Progenitor cell of endocrine pancreas (in vitro differentiated cells): ENCODE data around the genes OR2T8, OR2L13 and ZNF672.

- PRO-cap = unidirectional peak, minus-strand start at chr1:246725448
Observed at GRCh38 chr1:246725256-246725920, 1.2 kb downstream of the SCCPDH start.

- PRO-cap = no peak
Observed at GRCh38 chr1:246739485-246739779, 15.2 kb downstream of the SCCPDH start.

DNA sequence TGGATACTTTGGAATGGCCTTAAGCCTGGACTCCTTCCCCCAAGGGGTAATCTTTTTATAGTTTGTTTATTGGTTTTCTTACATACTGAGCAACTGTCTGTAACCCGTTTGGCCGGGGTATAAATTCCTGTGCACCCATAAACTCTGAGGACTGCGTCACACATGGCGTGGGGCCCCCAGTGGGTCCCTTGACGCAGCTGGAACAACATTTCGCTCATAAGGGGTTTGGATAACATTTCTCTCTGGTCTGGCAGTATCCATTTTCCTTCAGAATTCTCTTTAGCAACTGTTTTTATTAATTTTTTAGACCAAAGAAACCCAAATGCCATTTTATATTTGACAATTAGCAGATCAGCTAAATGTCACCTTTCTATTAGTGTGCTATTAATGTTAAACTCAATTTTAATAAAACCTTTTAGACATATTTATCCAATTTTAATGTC lies 26.6 kb downstream of the SCCPDH start:
- PRO-cap = no peak

DNA sequence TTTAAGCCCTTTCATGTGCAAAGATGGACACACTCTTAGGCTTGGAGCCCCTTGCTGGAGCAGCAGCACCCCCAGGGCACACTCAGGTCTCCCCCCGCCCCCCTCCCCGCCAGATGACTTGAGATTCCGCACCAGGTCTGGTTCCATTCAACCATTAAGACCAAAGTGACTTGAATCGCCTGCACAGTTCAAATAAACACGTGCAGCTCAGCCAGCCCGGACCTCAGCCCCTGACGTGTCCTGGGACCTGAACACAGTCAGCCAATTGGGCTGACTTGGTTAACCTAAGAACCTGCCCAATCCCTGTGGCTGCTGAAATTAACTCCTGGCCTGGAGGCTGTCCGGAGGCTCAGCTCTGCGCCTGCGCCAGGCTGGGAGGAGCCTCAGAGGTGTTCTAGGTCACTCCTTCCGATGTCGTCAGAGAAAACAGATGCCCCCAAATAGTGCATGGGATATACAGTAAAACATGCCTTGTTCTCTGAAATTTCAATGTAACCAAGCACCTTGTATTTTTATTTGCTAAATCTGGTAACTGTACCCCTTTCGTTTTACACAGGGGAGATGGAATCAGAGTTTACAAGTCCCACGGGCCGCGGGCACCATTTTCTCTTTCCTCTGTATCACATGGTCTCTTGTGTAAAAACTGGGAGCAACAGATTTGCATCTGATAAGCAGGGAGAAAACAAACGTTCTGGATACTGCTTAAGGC lies 73.4 kb downstream of the SCCPDH start:
- PRO-cap = no peak

DNA sequence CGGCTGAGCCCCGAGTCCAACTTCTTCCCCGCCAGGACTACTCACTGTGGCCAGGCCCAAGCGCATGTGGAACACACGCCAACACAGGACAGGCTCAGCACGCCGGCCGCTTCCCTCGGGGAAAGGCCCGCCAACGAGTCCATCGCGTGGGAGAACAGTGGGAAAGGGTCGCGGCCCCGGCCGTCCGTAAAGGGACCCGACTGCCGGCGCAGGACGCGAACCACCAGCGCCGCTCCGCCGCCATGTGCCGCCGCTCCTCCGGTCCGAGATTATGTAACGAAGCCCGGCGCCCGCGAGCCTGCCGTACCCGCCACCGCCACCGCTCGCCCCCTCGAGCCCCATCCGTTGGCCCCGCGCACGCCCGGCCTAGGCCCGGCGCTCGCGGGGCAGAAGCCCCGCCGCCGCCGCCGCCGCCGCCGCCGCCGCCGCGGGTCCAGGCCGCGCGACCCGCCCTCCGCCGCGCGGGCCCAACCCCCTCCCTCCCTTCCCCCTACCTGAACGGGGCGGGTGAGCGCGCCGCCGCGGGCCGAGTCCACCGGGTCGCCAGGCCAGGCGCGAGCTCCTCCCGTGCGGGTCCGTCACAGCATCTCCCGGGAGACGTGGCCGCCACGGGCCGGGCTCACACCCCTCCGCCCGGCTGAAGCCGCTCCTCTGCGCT lies 535 bp downstream of the AHCTF1 start:
- PRO-cap = bidirectional peak, plus-strand start at position 63 of the sequence, minus-strand start at position 124 of the sequence; bidirectional peak, plus-strand start at position 535 of the sequence, minus-strand start at position 275 of the sequence

- PRO-cap = bidirectional peak, plus-strand start at chr1:246932274, minus-strand start at chr1:246931924
Observed at GRCh38 chr1:246932218-246932507, 415 bp upstream of the AHCTF1 start.

DNA sequence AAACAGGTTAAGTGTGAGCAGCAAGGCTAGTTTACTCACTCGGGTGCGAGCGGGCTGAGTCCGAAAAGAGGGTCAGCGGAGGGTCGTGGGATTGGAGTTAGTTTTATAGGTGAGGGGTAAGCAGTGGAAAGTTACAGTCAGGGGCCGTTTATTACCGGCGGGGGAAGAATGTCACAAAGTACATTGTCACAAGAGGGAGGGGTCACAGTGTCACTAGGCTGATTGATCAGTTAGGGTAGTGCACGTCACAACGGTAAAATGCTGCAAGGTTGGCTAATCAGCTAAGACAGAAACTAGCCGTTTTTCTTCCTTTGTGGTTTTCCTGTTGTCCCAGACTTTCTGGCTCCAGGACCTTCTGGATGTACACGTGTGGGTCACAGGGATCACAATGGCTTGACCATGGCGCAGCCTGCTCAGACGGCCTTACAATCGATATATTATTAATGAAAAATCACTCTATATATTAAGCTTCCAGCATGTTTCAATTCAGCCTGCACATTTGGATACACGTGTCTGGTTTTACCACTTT lies 828 bp upstream of the ZNF670 start:
- PRO-cap = bidirectional peak, plus-strand start at position 333 of the sequence, minus-strand start at position 125 of the sequence

DNA sequence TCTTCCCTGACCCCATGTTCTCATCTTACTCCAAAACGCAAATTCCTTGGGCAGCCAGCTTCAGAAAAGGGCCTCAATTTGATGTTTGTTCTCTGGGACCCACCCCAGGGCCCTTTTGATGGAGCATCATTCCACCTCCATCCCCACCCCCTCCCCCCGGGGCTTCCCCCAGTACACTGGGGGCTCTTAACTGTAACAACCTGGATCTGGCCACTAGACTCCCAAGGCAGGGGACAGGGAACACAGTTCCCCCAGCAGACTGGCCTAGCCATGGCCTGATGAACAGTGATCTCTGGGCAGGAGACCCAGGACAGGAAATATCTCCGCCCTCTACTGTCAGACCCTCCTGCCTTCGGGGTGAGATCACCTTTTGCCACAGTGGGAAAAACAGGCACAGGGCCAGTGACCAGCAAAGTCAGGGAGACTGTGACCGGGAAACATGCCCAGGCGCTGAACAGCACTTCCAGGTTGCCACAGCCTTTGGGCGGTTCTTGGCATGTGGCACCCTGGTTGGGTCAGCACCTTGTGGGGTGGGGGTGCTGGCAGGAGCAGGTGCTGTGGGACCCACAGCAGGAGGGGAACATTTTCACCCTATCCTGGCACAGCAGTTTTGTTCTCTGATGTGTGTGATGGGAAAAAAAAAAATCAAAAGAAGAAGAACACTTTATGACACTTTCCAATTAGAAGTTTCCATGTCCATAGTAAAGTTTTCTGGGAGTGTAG lies 8.9 kb upstream of the ZNF669 start:
- PRO-cap = no peak

DNA sequence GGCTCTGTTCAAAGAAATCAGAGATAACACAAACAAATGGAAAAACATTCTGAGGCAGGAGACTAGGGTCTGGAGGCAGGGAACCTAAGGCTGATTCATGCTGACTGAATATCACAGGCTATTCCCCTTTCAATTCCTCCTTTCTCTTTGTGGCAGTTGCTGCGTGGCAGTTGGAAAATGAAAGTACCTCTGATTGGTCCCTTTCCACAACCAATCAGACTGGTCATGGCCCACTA lies 56.2 kb upstream of the ZNF124 start:
- PRO-cap = no peak

- PRO-cap = no peak
Observed at GRCh38 chr1:247333752-247334405, 2.2 kb upstream of the ZNF496 start.

GRCh38 chr1:247360063-247360692 lies 28.5 kb upstream of the ZNF496 start:
- PRO-cap = no peak

- PRO-cap = no peak
Observed at GRCh38 chr1:247424382-247425047, 8.5 kb downstream of the NLRP3 start.

DNA sequence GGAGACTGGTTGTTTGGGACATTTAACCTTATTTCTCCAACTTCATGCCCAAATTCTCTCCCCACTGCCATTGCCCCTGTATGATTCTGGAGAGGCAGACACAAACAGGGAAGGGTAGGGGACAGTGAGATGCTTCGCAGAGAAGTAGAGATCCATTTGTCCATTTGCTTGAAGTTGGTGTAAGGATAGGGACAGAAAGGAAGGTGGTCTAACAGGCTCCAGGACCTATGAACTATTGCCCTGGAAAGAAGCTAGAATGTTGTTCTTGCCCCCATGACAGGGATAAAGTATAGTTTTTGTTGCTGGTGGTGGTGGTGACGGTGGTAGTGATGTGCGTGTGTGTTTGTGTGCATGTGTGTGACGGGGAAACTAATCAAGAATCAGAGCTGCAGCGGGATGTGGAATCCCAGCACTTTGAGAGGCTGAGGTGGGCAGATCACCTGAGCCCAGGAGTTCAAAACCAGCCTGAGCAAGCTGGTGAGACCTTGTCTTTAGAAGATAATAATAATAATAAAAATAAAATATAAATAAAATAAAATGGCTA lies 16.6 kb downstream of the NLRP3 start:
- PRO-cap = no peak

DNA sequence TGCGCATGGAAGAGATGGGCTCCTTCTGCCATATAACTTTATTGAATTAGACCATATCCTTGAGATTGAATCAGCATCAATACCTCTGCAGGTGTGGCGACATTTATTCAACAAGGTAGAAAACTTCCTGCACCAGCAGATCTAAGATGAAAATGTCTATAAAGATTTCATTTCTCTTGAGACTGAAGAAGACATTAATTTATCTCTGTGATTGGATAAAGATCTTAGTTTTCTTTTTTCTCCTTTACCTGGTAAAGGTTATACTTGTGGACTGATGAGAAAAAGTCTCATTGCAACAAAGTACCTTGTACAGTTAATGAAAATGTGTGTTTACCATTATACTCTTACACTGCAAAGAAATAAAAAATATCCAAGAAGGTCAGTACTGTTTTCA lies at the start of gene OR2T8:
Gene OR2T8 (plus strand): TSS at position 289 of the 394 bp plus-strand sequence.
- PRO-cap = no peak

DNA sequence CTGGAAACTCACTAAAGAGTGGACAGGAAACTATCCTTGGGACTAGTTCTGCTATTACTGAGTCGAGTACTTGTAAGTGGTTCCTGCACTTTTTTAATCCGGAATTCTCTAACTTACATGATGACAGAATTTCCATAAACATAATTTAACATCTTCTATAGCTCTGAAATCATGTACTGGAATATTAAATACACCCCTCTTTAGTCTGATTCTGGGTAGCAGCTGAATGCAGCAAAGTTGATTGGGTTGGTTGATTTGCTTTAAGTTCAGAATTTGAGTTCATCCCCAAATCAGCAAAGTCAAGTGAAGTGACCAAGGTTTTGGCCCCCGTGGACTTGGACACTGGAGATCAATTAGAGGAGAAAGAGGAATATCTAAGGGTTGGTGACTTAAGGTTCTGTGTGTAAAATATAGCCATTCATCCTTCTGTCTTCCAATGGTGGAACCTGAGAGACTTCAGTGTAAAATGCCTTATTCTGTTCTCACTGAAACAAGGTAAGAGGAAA lies at the start of gene OR2L13:
Gene OR2L13 (plus strand): TSS at position 425 of the 506 bp plus-strand sequence.
- PRO-cap = no peak

DNA sequence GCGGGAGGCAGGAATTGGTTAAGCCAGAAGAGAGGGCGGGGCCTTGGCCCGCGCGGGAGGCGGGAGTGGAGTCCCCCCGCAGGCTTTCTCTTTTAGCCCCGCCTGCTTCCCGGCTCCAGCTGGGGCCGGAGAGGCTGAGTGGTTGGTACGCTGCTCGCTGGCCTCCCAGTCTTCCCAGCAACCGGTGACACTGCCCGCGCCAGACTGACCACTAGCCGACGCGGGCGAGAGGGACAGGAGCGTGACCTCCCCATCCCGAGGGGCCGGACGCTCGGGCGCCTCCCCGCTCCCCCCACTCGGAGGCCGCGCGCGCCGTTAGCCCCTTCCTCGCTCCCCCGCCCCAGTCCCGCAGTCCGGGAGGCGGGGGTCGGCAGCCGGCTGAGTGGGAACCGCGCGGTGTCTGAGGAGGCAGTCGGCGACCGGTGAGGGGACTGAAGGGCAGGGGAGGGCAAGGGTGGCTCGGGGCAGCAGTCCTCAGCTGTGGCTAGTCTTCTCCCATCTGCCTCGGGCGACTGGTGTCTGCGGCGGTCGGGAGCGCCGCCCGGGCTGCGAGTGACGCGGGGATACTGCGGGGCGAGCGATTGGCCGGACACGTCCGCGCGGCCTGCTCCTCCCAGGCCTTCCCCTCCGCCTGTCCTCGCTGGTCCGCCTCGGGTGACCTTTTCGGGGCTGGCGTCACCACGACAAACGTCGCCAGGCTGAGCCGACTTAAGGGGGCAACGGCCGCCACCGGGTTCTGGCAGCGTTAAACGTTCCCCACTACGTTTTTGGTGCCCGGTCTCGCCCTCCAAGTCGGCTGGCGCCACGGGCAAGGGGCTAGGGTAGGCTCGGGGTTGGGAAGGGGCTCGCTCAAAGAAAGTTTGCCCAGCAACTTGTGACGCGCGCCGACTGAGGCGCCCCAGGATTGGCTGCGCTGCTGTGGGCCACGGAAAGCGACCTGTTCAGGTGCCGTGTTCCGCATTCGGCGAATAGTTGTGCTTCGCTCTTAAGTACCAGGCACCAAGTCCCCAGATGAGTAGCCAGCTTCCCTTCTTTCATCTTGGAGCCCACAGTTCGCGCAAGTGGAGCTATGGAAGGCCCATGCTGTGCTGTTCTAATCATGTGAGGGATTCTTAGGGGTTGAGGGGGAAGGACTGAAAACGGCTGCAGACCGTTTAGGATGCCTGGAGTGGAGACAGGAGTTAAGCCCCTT lies at the start of gene ZNF672:
Gene ZNF672 (plus strand): TSS at position 95 of the 1,192 bp plus-strand sequence.
- PRO-cap = bidirectional peak, plus-strand start at position 118 of the sequence, minus-strand start outside the sequence; bidirectional peak, plus-strand start at position 487 of the sequence, minus-strand start at position 501 of the sequence; bidirectional peak, plus-strand start at position 1,049 of the sequence, minus-strand start at position 638 of the sequence

DNA sequence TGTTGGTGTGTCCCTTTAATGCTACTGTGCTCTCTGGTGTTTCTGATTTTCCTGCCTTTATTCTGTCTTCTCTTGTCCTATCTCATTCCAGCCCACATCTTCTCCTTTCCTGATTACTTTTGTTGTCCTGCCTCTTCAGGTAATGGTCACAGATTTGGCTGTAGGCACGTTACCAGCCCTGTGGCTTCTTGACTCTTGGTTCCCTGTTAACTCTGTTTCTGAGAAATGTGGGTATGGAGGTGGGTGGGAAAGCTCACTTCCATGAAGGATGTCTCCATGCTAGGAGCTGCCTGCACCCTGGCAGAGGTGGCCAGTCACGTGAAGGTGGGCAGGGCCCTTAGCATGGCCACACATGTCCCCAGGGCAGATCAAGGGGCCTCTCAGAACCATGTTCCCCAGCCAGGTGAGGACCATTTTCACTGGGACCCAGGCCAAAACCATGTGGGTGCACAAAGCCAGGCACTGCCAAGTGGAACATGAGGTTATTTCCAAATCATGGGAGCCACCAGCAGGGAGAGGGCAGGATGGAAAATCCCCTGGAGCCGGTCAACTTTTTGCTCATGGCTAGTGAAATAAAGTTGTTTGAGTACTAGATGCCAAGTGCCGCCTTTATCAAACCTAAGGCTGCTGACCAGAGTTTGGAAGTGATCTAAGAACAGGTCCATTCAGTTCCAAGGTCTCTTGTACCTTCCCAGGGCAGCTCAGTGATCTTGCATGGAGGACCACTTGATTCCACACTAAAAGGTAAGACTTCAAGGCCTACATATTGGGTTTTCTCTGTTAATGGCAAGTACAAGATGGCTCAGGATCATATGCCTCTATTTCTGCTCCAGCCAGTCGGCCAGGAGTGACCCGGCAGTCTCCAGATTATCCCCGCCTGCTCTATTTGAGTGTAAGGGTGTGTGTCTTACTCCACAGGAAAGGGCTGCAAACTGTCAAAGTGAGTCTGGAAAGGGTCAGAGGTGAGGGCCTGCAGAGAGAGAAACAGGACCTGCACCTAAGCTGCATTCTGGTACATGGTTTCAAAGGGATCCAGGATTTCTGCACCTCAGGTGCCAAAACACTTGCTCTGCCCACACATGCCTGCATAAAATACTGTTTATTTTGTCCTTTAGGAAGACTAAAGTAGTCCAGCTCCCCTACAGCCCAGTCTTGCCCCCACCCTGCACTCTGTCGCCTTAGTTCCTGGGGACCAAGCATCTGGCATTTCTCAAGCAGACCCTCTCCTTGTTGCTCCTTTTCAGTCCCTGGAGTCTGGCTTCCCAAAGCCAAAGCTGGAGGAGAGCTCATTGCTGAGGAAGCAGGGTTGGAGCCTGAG lies 9.5 kb downstream of the ZNF692 start:
- PRO-cap = no peak